Fibroblast of the aortic adventitia (primary cell): ENCODE data around the gene UCMA.

DNA sequence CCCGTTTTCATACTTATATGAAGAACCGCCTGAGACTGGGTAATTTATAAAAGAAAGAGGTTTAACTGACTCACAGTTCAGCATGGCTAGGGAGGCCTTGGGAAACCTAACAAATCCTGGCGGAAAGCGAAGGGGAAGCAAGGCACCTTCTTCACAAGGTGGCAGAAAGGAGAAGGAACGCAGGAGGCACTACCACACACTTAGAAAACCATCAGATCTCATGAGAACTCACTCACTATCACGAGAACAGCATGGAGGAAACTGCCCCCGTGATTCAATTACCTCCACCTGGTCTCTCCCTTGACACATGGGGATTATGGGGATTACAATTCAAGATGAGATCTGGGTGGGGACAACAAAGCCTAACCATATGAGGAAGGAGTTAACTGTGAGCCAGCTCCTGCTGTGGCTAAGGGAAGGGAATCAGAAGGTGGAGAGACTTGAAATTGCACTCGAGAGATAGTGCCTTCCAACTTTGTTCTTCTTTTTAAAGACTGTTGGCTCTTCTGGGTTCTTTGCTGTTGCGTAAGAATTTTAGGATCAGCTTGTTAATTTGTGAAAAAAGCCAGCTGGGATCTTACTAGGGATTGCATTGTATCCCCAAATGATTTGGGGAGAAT, 20.9 kb downstream of the OPTN start:
- CAGE, long polyA plus RNA: no peak

DNA sequence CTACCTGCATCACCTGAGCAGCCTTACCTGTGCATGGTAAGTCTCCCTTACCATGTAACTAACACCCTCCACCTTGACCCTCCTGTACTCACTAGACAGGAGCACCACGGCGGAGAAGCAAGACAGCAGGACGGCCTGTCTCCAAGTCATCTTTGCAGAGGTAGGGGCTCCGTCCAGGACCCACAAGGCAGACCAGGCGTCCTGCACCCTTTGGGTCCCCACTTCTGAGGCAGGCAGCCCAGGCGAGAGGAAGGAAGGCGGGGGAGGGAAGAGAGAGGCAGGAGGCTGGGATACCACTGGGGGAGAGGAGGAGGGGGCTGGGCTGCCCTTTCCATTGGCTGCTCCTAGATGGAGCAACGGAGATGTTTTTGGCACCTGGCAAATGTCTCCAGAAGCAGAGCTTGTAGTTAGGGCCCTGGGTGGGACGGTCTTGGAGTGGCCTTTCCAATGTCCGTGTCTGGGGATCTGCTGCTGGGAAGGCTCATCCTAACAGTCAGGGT, at the start of gene UCMA:
TSS of gene UCMA (minus strand) at position 266 of the 500 bp plus-strand sequence.
- CAGE, long polyA plus RNA: no peak

DNA sequence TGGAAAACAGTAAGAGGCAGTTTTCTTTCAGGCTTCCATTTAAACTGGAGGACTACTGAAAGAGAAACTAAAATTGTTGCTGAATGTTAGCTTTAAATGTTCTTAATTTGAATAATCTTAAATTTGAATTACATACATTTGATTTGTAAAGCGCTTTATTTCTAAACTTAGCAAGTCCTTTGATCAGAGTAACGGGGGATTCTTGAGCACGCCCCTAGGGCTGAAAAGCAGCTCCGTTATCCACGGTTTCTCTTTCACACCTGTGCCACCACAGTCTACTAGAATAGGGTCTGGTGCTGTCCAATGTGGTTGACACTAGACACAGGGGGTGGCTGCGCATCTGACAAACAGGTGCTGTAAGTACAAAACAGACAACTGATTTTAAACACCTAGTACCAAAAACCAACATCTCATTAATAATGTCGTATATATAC, 7.5 kb downstream of the SEPHS1 start:
- CAGE, long polyA plus RNA: no peak

GRCh38 chr10:13499703-13500454, 28.9 kb downstream of the BEND7 start:
- CAGE, long polyA plus RNA: no peak

- CAGE, long polyA plus RNA: no peak
Measured at GRCh38 chr10:13608266-13608575, 21.5 kb downstream of the PRPF18 start.

- CAGE, long polyA plus RNA: no peak
Measured at GRCh38 chr10:13614440-13615195, 27.9 kb downstream of the PRPF18 start.

- CAGE, long polyA plus RNA: no peak
Measured at GRCh38 chr10:13625004-13625630, 38.4 kb downstream of the PRPF18 start.

GRCh38 chr10:13659840-13660324, 73.1 kb downstream of the PRPF18 start:
- CAGE, long polyA plus RNA: no peak

- CAGE, long polyA plus RNA: no peak
Measured at GRCh38 chr10:13786838-13787531, 200.2 kb downstream of the PRPF18 start.

DNA sequence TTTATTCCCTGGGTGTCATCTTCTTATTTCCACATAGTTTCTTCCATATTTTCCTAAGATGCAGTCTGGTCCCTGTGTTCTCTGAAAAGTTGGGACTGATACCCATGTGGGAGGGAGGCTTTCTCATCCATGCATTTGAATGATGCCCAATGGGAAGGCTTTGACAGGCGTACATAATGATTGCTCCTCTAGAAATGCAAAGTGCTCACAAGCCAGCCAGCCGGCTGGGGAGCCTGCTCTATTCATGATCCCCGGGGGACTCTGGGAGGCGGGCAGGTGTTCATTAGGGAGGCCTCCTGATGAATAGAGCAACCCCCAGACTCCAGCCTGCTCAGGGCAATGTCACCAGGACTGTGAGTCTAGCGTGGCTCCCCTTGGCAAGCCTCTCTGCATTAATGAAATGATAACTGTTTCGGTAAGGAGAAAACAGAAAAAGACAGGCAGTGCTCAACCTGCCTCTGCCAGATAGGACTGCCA, 236.3 kb downstream of the PRPF18 start:
- CAGE, long polyA plus RNA: no peak

- CAGE, long polyA plus RNA: no peak
Measured at GRCh38 chr10:13873244-13873532, 286.4 kb downstream of the PRPF18 start.

DNA sequence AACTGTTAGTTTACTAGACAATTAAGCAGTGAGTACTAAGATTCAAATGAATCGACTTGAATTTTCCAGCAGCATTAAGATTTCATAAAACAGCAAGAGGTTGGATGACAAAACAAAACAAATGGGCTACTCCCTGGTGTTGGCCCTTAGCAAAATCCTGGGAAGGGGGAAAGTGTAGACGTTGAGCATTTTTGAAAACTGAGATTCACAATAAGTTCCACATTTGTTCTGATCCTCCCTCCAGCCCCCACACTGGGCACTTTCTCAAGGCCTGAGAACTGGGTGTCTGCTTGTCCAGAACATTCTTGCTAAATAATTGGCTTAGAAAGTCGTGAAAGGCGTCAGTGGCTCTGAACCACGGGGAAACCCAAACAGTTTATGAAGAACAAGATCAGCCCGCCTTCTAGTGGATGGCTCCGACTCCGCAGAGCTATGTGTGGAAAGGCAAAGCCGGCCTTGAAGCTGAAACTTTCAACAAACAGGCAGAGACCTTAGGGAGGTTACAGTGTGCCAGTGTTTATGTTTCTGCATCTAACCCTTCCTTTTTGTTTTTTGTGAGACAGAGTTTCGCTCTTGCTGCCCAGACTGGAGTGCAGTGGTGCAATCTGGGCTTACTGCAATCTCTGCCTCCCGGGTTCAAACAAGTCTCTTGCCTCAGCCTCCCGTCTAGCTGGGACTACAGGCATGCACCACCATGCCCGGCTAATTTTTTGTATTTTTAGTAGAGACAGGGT, 370.1 kb downstream of the PRPF18 start:
- CAGE, long polyA plus RNA: no peak

DNA sequence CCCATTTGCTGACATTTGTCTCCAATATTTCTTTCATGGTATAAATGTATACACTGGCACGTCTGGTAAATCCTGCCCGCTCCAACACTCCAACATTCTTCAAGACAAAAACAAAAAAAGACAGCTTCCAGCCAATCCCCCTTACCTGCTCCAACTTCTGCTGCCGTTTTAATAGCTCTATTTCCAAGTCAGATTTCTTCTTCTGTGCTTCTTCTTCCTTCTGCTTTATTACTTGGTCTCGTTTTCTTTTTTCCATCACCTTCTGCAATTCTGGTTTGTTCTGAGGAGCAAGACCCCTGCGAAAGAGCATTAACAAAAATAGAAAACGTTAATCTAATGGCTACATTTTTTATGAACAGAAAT, 191.0 kb upstream of the FRMD4A start:
- CAGE, long polyA plus RNA: no peak

- CAGE, long polyA plus RNA: no peak
Measured at GRCh38 chr10:14533418-14533955, 202.8 kb upstream of the FRMD4A start.

GRCh38 chr10:14533956-14534624, 203.4 kb upstream of the FRMD4A start:
- CAGE, long polyA plus RNA: no peak

- CAGE, long polyA plus RNA: no peak
Measured at GRCh38 chr10:14557878-14558679, 216.6 kb downstream of the FAM107B start.

DNA sequence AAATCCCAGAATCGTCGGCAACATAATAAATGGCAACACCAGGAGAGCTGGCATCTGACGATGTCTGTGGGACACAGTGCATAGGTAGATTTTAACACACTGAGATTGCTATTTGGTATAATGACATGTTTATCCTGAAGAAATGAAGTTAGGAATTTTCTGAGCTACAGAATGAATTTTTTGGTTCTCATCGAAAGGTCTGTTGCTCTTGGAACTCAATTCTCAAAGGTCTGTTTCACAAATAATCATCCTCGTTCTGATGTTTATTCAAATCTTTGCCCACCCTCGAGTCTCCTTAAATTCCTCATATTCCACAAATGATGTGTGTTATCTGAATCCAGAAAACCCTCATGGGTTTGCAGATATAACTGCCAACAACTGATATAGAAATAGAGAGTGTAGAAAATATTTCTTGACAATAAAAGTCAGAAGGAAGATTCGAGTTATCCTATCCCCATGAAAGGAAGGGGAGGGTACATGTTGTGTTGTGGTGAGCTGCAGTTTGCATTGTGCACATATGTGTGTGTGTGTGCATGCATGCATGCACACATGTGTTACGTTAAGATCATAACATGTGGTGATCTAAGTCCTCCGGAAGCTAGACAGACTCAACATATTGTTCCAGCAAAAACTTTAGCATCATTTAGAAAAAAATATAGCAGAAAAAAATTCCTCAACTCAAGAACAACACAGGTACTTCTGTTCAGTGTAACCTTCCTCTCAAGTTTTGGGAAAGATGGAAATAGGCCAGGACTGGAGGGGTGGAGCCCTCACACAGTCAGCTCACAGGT, 205.6 kb downstream of the FAM107B start:
- CAGE, long polyA plus RNA: no peak

DNA sequence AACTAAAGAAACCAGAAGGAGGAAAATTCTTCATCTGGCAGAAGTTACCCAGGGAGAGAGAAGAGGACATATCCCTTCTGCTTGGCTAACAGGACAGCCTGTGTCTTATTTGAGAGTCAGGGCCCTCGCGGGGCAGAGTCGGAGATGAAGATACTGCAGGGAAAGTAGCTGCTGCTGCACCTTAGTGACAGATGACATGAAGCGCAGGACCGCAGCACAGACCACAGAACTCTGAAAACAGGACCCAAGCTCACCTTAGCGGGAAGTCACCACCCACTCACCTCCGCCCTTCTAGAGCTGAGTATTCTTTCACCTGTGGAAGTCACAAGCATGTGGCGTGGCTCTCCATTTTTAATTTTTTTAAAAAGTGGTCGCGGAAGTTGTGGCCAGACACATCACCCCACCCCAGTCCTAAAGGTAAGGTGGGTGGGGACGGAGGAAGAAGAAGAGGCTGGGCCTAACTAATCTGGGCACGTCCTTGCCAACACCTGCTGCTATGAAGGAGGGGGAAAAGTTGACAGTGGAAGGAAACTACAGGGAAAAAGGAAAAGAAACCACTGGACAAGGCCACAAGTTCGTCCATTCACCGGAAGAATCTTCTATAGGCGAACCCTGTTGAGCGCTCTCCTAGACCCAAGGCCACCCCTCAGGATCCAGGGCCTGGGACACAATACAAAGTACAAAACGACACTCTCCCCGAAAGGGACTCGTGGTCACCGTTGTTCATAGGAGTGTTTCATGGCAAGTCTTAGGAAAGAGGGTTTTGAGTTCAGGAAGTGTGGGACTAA, 191.3 kb downstream of the FAM107B start:
- CAGE, long polyA plus RNA: no peak

DNA sequence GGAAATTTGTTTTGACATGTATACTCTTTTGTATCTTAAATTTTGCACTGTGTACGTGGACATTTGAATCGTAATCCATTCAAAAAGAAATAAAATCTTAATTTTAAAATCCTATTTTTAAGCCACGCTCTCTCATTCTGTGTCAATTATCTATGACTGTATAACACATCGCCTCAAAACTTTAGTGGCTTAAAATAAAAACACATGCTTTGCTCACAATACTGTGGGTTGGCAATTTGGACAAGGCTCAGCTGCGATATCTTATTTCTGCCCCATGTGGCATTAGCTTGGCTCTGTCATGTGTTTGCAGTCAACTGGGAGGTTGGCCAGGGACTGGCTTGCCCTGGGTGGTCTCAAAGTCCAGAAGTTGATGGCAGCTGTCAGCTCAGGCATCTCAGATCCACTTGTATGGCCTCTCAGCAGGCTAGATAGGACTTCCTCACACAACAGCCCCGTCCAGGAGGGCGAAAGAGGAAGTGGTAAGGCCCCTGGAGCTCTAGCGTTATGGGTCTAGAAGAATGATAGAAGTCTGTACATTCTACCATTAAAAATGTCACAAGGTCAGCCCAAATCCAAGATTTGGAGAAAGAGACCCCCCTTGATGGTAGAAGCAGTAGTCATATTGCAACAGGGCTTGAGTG, 166.4 kb downstream of the FAM107B start:
- CAGE, long polyA plus RNA: no peak

DNA sequence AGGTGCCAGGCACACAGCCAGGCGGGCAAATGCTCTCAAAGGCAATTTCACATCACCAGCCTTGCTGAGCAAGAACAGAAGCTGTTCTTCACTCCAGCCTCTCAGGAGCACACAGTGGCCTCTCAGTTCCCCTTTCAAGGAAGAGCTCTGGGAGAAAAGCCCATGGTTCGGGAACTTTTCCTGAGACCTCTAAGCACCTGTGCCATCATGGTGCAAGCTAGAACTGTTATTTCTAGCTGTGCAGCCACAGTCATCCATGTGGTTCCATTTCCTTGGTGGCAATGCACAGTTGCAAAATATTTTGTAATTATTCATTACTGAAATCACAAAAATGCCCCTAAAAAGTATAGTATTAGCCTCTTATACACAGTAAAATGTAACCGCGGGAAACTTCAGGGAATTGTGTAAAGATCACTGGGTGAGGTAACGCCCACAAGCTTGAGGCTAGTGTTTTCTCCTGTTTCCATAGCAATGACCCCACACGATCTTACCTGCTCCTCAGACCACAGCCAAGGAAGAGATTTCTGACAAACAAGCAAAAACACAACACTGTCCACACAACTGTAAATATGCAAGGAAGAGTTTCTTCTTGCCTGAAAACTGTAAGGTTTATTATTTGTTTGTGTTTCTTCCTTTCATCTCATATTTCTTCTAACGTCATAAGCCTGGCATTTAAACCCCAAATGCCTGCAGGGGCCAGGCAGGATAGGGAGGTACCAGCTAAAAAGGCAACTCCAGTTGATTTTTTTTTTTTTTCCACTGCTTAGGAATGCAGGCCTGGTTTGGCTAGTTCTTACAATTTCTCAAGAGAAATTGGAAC, 121.1 kb downstream of the FAM107B start:
- CAGE, long polyA plus RNA: no peak